Cerebellum (tissue), 5 donors: ENCODE results near the gene IYD.

DNA sequence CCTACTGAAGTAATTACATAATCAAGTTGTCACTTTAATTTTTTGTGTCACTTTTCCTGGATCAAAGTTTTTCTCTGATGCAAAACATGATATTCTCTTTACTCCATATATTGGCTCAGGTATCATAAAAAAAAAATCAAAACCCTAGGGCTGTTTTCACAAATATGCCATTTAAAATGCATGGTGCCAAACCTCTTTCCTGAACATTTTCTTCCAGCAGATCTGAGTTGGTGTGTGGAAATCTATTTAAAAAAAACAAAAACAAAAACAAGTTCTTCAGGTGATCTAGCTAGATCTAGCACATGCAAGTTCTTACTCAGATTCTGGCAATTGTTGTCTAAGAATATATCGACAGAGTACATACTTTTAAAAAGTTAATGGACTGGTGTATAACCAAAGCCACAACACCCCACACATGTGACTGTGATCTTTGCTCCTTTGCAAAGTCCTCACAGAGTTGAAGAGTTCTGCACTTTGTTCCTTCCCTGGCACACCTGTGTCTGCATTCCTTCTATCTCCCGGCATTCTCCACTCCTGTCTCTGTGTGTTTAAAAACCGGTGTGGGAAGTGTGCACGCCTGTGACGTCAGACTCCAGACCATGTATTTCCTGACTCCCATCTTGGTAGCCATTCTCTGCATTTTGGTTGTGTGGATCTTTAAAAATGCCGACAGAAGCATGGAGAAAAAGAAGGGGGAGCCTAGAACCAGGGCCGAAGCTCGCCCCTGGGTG, at the start of gene IYD:
IYD (plus strand) TSS at position 580 of the 731 bp plus-strand sequence.
- PRO-cap, 3 experiments = no peak in any of the 3 experiments
- RAMPAGE, long total RNA = no peak

- PRO-cap, 3 experiments = no peak in any of the 3 experiments
- RAMPAGE, long total RNA = no peak
Observed at GRCh38 chr6:150633166-150634000, 33.7 kb downstream of the PLEKHG1 start.

DNA sequence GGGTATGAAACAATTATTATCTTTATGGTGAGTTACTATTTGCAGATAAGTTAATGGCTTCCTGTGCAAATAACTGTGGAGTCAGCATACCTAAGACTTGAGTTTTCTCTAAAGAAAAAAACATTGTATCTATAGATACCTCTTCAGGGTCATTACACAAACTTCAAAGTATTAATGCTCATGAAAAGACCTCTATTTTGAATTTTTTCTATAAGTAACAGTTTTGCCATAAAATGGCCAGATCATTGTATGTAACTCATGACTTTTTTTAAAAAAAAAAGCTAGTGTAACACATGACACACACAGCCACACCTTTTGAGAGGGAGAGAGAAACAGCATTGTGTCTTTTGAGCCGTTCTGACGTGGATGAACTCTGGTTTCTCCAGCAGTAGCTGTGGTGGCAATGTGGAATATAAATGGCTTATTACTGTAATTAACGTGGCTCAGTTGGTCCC, 36.4 kb downstream of the PLEKHG1 start:
- PRO-cap, 3 experiments = no peak in any of the 3 experiments
- RAMPAGE, long total RNA = no peak

- PRO-cap, 3 experiments = no peak in any of the 3 experiments
- RAMPAGE, long total RNA = no peak
Observed at GRCh38 chr6:150640577-150640973, 40.9 kb downstream of the PLEKHG1 start.

DNA sequence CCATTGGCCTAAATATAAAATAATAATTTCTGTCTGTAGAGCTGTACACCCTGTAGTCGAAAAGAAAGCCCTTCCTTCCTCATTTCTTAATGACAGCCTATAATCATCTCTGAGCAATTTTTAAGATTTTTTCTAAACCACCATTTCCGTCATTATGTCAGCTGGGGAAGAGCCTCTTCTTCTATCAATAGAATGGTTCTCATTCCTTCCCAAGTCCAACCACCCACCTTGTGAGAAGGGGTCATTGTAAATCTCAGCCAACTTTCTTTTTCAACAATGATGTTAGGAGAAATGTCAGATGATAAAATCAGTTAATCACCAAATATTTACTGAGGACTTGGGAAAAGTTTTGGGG, 91.8 kb downstream of the PLEKHG1 start:
- PRO-cap, 3 experiments = no peak in any of the 3 experiments
- RAMPAGE, long total RNA = no peak

DNA sequence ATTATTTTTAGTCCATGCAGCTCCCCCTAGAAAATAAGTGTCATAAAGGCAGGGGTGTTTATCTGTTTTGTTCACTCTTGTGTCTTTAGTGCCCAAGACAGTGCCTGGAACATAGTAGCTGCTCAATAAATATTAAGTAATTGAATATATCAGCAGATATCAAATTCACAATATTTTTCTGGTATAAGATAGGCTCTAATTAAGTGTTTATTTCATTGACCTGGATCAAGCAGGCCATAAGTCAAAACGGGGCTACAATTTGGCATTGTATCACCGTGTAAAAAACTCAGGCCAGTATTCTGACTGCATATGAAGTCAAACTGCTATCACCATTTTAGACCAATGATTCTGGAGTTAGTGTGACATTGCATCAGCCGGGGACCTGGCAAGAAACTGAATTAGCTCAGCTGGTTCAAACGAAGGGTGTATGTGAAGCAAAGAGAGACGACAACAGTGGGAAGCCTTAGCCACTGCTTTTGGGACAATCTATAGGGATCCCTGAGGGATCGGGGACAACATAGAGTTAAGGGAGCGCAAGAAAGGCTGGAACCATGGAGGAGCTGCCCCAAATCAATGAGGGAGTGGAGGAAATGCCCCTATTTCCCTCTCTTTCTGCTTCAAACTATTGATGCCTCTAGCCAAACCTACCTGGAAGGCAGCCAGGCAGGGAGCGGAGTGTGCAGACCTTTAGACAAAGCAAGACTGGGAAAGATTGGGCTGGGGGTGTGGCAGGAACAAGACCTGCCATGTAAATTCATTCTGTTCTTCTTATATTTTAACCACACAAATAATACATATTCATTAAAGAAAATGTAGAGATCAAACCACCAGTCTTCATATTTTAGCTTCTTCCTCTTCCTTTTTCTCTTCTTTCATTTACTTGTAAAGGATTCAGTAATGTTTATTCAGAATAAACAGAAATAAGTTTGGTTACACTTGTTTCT, 112.2 kb downstream of the PLEKHG1 start:
- PRO-cap, 3 experiments = no peak in any of the 3 experiments
- RAMPAGE, long total RNA = no peak

DNA sequence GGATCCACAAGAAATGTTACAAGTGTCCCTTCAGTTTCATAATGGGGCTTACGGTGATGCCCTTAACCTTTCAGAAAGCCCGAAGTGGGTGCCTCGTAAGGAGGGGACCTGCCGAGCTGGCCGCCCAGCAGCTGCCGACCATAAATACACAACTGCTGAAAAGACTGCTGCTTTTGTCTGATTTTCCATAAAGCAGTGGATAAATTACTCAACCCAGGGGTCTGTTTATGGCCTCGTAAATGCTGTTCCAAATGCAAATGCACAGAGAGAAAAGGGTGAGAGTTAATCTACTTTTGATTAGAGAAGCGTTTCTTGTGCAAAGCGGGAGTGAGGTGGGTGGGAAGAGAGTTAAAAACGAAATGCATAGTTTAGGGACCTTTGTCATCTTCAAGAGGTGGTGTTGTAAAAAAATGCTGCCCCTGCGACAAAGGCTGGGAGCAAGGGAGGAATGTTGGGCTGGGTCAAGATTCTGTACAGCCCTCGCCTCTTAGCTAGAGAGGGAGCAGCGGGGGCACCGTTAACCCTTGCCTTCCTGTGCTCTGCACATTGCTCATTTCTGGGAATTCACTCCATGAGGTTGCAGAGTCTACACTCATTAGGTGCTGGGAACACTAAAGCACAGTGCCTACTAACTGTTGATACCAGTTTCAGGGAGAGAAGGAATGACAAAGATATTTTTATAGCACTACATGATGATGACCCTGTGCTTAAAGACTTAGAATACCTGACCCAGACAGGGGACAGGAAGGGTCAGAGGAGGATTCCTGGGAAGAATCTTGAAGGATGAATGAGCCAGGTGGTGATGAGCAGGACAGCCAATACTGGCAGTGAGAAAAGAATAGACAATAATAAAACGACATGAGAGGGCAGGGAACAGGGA, 111.9 kb upstream of the MTHFD1L start:
- PRO-cap, 3 experiments = no peak in any of the 3 experiments
- RAMPAGE, long total RNA = no peak

DNA sequence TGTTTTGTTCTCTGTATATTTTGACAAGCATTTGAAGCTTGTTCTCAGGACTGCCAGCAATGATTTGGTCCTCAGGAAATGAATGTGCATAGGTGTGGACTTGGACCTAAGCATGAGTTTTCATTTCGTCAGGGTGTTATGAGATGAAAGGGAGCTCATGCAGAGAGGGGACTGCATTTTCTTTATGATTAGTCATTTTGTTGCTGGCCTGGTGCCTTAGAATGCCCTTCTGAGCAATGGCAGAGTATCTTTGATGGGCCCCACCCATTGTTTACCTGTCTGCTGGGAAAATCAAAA, 51.6 kb upstream of the MTHFD1L start:
- PRO-cap, 3 experiments = no peak in any of the 3 experiments
- RAMPAGE, long total RNA = no peak

DNA sequence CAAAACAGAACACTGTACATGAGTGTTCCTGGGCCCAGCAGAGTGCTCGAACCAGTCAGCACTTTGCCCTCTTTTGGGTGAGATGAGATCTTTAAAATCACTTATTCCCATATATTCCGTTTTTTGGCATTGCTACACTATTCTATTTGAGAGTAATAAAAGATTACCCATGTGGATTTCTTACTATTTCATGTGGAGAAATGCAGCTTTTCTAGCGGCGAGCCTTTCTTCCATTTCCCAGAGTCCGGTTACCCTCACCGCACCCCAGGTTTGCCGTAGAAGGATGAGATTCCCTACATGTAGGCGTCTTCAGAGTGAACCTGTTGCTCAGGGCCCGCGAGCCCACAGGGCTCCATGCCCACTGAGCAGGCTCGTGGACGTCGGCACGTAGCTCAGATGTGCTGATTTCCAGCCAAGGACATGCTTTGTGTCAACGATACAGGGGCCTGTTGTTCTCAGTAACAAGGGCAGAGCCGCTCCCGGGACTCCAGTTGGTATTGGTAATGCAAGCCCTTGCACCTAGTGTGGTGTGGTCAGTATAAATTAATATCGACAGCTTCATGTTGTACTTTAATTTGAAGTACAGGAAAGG, 159.5 kb downstream of the MTHFD1L start:
- PRO-cap, 3 experiments = no peak in any of the 3 experiments
- RAMPAGE, long total RNA = no peak

DNA sequence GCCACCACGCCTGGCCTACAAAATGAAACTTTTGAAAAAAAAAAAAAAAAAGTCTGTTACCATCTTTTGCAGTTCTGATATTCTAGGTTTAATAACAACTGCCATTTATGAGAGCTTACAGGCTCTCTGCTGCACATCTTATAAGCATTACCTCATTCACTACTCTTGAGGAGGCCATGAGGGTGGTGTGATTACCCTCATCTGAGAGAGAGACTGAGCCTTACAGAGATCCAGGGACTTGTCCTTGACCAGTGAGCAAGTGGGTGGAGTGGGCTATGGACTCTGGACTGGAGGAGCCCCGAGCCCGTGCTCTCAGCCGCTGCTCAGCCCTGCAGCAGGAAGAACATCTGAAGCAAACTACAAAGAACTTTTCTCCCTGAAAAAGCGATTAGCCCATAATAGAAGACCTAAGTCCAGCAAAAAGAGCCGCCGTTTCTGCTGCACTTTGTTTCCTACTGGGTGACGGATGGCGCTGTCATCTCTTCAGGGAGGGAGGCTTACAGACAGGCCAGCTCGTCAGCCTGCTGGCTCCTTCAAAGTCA, 119.8 kb upstream of the AKAP12 start:
- PRO-cap, 3 experiments = no peak in any of the 3 experiments
- RAMPAGE, long total RNA = no peak

- PRO-cap, 3 experiments = no peak in any of the 3 experiments
- RAMPAGE, long total RNA = no peak
Observed at GRCh38 chr6:151254542-151255228, 14.9 kb downstream of the AKAP12 start.

GRCh38 chr6:151312765-151313664, 73.2 kb downstream of the AKAP12 start:
- PRO-cap, 3 experiments = no peak in any of the 3 experiments
- RAMPAGE, long total RNA = no peak

DNA sequence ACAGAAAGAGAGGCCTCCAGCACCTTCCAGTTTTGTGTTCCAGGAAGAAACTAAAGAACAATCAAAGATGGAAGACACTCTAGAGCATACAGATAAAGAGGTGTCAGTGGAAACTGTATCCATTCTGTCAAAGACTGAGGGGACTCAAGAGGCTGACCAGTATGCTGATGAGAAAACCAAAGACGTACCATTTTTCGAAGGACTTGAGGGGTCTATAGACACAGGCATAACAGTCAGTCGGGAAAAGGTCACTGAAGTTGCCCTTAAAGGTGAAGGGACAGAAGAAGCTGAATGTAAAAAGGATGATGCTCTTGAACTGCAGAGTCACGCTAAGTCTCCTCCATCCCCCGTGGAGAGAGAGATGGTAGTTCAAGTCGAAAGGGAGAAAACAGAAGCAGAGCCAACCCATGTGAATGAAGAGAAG, 39.3 kb downstream of the ZBTB2 start:
- PRO-cap, 3 experiments = no peak in any of the 3 experiments
- RAMPAGE, long total RNA = no peak

DNA sequence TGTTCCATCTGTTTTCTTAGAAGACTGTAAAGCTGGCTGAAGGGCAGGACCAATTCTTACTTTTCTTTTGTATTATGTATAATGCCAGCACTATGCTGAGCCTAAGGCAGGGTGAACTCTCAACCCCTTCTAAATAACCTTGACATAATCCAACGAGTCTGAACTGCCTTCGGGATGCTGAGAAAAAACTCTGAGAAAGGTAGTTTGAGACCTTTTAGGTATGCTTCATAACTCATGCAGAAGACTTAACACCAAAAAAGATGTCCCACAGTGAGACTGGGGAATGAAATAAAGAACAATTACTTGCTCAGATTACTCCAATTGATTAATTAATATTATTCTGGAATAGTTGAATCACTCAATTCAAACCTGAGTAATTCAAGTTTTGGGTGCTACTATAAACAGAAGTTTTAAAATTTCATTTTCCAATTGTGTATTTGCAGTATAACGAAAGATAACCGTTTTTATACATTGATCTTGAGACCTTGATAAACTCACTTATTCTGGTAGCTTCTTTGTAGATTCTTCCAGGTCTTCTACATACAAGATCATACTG, 19.1 kb upstream of the ZBTB2 start:
- PRO-cap, 3 experiments = no peak in any of the 3 experiments
- RAMPAGE, long total RNA = no peak

- PRO-cap, 3 experiments = no peak in any of the 3 experiments
- RAMPAGE, long total RNA = no peak
Observed at GRCh38 chr6:151657906-151658232, 149.6 kb upstream of the ESR1 start.

DNA sequence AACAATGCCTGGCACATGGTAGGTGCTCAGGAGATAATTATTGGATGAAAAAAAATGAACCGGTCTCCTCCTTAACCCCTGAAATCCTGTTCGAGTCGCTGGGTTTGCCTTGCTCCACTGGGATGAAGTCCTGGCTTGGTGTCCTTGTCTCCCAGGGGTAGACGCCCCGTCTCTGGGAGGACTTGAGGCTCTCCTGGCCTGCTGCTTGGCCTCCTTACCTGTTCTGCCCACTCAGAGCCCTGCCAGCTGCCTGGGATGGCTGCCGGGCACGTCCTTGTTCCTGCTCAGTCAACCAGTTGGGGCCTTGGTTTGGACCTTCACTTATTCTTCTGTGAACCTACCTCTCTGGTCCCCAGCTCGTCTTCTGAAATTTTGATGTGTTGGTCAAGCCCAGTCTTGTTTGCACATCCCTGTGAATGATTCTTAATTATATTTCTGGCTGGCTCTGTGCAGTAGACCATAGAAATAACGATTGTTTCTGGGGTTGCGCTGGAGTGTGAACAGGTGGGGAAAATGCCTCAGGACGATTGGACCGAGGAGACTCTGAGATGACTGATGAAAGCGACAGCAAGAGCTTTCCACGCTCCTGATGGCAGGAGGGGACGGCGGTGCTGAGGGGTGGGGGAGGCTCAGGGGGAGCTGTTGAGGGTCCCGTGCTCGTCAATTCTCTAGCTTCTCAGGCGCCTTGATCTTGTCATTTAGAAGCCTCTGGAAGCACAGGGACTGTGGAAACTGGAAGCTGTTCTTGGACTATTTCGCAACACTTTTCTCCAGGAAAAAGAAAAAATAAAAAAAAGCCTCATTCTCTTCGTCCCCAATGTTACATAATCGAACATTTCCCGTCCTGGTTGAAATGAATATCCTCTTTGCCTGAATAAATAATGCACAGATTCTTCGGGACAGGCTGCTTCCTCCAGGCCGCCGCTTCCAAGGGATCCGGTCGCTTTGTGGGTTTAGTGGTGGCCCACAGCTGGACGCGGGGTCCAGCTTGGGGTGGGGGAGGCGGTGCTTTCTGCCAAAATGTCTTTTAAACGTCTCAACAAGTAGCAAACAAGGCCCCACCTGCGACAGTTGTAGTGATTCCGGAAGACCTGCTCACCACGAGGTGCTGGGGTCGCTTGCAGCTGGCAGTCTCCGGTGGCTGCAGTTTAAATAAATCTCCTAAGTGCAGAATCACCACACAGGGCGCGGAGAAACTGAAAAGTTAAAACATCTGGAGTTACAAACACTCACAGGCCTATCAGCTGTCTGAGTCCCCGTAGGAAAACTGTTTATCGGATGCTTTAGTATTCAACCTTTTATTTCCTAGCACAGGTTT, 126.2 kb upstream of the ESR1 start:
- PRO-cap, 3 experiments = no peak in any of the 3 experiments
- RAMPAGE, long total RNA = no peak

DNA sequence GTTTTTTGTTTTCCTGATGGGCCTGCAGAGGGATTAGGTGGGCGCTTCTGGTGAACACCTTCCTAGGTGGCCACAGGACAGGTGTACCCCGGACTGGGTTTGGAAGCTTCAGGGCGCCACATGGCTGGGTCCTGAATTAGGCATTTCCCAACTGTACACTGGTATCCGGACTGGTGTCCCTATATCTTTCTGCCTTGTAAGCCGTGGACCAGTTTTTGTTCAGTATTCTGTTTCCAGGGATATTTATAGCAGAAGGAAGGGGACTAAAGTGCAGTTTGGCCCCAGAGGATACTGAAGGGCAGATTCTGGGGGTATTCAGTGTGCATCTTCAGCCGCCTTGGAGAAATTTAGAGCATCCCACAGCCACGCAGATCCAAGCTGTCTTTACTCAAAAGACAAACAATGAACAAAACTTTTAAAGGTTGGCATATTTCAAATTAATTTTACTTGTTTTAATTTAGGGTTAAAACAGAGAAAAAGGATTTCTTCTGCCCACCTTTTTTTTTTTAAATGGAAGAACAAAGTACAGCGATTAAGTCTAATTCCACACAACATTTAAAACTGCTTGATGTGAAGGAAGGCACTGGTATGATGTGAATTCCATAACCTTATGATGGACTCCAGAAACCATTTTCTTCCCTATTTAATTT, 2.0 kb downstream of the ESR1 start:
- PRO-cap, 3 experiments = no peak in any of the 3 experiments
- RAMPAGE, long total RNA = no peak

GRCh38 chr6:152063103-152063596, 255.7 kb downstream of the ESR1 start:
- PRO-cap, 3 experiments = no peak in any of the 3 experiments
- RAMPAGE, long total RNA = no peak

DNA sequence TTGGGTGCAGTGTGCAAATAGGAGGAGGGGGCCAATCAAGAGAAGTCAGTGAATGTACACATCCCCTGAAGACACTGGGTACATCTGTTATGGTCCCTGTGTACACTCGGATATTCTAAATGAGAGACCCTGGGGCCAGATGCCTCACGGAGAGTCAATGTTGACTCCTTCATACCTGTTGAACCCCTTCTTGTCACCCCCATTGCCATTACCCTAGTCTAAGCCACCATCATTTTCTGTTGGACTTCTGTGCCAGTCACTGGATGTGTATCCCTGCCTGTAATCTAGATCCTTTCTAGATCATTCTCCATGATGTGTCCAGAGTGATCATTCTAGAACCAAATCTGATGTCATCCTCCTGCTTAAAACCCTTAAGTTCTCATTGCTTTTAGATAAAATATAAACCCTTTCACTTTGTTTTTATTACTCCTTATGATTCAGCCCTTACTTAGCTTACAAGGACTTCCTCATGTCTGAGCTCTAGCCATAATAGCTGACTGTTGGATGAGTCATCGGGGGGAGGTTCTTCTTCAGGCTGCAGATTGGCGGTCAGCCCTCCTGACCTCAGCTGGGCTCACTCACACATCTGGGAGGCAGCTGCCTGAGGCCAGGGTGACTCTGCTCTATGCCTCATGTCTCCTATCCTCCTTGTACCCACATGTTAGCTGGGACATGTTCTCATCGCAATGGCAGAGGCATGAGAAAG, 287.5 kb downstream of the ESR1 start:
- PRO-cap, 3 experiments = no peak in any of the 3 experiments
- RAMPAGE, long total RNA = no peak

DNA sequence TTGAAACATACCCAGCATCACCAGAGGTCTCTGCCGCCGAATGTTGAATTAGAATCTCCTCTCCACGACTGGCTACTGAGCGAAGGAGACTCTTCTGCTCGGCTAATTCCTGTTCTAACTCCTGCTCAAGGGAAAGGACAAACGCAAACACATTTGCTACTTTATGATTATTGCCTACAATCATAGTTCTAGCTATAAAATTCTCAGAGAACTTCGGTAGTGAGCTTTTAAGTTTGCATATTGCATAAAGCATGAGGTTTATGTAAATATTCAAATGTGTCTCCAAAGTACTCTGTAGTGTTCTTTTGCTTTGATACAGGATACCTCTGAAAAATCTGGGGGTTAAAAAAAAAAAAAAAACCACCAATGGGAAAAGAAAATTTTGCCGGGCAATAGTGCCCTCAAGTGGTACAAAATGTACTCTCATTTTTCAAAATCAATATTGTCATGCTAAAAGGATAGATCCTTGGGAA, 369.1 kb downstream of the SYNE1 start:
- PRO-cap, 3 experiments = no peak in any of the 3 experiments
- RAMPAGE, long total RNA = no peak